Endometrial microvascular endothelial cells (primary cell): Measurements from ENCODE around the genes GOLGA6B and CCDC33.

DNA sequence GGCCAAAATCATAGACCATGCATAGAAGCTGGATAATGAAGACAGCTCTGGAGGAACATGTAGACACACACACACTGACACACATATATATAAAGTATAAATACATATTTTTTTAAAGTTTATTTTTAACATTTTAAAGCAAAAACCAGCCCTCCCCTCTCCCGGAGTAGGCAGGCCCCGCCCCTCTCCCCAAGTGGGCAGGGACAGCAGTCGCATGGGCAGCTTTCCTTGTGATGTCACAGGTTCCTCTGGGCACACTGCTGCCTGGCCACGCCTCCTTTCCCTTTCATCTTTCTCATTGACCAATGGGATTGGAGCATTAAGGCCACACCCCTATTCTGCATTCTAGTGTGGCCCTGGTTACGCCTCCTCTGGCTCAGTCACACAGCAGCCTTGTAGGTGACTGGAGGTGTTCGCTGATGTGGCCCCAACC is at the start of gene GOLGA6B:
Gene GOLGA6B, plus strand, starts transcription at position 379 of the 433 bp plus-strand sequence.
- RAMPAGE, long total RNA, result no peak

- RAMPAGE, long total RNA, result no peak
Observed at GRCh38 chr15:72758062-72758636, 25.4 kb downstream of the ADPGK start.

DNA sequence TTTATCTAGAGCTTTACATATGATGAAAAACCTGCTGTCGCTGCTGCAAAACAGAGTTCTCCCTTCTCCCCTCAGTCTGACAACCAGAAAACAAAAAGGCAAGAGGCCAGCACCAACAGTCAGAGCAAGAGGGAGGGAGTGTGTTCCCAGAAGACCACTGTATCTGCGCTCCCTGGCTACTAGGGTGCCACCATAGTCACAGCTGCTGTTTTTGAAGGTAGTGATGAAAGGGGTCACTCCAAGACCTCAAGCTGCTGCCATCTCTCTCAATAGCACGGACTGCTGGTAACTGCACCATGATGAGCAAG is 33.0 kb upstream of the NEO1 start:
- RAMPAGE, long total RNA, result no peak

GRCh38 chr15:73082395-73083419 is 30.4 kb downstream of the NEO1 start:
- RAMPAGE, long total RNA, result no peak

GRCh38 chr15:73181453-73182355 is 129.4 kb downstream of the NEO1 start:
- RAMPAGE, long total RNA, result no peak

- RAMPAGE, long total RNA, result no peak
Observed at GRCh38 chr15:73366828-73367436, 1.8 kb downstream of the HCN4 start.

- RAMPAGE, long total RNA, result no peak
Observed at GRCh38 chr15:73367463-73368111, 1.2 kb downstream of the HCN4 start.

- RAMPAGE, long total RNA, result no peak
Observed at GRCh38 chr15:73712657-73714051, 29.0 kb downstream of the CD276 start.

DNA sequence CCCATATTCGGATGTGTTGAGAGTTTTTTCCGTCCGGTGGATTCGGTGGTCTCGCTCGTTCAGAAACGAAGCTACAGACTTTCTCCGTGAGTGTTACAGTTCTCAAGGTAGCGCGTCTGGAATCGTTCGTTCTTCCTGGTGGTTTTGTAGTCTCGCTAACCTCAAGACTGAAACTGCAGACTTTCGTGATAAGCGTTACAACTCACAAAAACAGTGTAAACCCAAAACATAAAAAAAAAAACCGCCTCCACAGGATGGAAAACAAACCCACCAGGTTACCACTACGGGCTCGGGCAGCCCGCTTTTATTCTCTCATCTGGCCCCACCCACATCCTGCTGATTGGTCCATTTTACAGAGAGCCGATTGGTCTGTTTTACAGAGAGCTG is 21.7 kb downstream of the INSYN1 start:
- RAMPAGE, long total RNA, result no peak

DNA sequence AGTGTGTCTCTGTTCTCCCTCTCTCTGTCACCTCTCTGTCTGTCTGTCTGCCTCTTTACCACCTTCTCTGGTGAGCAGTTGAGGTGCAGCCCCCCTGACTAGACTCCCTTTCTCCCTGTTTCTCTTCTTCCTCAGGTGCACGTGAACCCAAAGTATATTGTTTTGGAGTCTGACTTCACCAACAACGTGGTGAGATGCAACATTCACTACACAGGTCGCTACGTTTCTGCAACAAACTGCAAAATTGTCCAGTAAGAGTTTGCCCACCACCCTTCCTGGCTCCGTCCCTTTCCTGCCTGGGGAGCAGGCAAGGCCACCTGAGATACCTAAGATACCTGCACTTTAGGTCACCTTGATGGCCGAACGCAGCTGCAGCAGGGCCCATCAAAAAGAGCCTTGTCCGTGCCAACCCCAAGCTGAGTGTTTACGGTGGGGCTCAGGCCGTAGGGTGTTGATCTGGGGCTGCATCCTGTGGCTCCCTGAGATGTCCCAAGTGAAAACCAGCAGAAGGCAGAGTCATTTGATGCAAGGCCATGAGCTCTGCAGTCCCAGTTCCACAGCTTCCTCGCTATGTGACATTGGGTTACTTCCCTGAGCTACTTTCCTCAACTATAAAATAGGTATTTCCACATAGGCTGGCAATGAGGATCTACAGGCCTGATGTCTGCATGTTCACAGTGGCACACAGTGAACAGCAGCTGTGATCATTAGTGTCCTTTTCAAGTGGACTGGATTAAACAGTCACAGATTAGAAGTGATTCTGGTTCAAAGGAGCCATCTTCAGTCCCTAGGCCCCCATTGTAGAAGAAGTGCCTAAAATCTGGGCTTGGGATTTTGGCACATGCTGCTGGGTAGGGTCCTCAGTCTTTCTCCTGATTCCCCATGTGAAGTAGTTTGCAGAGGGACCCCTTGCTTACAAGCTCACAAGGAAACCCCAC is 23.3 kb downstream of the LOXL1 start:
- RAMPAGE, long total RNA, result no peak

DNA sequence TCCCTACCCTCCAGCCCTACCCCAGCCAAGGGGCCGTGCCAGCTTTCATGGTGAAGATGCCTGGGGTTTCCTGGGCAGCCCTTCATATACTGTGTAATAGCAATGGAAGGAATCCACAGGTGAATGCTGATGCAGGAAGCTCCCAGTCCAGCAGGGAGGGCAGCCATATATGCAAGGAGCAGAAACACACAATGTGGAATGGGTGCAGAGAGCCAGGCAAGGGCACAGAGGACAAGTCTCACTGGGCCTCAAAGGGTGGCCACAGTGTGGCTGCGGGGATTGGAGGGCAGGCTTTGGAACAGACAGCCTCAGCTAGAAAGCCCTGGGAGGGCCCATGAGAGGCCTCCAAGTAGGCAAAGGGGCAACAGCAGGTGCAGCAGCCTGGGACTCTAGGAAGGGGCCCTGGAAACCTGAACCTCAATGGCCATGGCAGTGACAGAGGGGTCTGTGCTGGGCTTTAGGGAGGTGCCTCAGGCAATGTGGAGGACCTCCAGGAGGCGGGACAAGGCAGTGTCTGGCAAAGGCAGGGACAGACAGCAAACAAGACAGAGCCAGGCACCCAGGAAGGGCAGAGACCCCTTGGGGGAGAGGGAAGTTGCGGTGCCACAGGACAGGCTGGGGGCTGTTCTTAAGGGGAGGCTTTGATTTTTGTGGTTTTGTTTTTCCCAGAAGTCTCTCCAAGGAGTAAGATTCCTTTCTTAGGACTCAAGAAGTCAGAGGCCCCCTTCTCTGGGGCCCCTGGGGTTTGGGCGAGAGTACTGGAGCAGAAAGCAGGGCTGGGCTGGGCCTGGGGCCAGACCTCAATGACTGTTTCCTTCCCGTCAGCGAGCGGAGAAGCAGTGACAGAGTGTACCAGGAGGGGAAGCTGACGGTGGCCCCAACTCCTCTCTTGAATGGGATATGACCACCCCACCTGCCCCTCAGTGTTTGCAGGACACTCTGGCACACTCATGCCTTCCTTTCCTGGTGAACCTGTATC is 9.8 kb downstream of the STOML1 start:
- RAMPAGE, long total RNA, result no peak

GRCh38 chr15:73996948-73997346 is 2.4 kb downstream of the PML start:
- RAMPAGE, long total RNA, result no peak

DNA sequence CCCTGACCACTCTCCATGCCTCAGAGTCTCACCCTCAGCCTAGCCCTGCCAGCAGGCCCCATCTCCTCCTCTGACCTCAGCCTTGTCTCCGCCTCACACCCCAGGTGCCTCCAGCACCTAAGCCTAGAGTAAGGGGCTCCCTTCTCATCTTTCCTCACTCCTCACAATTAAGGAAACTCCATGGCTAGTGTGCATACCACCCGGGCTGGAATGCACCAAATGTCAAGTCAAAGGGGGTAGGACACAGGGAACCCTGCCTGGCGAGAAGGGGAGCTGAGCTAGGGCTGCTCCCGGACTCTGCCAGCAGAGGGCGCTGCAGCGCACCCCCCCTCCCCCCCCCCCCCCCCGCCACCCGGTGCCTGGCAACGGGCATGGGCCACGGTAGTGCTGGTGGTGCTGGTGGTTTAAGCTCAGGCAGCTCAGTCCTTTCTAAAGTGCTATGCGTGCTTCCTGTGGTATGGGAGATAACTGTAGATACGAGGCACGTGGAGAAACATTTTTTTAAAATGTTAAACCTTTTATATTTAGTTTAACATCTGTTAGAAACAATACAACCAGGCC is 34.0 kb downstream of the GOLGA6A start:
- RAMPAGE, long total RNA, result no peak

- RAMPAGE, long total RNA, result no peak
Observed at GRCh38 chr15:74053986-74054468, 28.3 kb downstream of the GOLGA6A start.

DNA sequence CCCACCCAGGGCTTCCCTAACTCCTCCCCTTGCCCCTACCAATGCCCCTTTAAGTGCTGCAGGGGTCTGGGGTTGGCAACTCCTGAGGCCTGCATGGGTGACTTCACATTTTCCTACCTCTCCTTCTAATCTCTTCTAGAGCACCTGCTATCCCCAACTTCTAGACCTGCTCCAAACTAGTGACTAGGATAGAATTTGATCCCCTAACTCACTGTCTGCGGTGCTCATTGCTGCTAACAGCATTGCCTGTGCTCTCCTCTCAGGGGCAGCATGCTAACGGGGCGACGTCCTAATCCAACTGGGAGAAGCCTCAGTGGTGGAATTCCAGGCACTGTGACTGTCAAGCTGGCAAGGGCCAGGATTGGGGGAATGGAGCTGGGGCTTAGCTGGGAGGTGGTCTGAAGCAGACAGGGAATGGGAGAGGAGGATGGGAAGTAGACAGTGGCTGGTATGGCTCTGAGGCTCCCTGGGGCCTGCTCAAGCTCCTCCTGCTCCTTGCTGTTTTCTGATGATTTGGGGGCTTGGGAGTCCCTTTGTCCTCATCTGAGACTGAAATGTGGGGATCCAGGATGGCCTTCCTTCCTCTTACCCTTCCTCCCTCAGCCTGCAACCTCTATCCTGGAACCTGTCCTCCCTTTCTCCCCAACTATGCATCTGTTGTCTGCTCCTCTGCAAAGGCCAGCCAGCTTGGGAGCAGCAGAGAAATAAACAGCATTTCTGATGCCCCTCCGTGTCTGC is 2.8 kb downstream of the ISLR start:
- RAMPAGE, long total RNA, result no peak

DNA sequence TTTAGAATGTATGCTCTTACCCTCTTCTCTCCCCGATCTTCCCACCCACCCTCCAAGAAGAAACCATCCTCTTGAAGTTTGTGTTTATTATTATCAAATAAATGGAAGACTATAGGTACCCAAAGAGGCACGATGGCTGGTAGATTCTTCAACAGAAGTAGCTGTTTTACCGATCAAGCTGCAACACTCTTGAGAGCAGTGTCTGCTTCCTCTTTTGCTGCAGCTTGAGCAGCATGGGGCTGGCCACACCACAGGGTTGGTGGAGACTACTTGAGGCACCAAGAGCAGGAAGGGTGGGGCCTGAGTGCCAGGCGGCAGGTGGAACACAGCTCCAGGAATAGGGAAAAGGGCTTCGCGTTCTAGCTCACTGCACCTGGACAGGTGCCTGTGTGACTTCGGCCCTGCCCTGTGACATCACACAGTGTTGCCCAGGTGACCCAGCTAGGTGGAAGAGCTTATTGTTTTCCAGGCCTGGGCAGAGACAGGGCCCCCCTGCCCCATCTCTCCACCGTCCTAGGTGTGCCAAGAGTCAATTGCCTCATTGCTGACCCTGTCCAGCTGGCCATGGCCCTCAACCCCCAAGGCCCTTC is at the start of gene CCDC33:
Gene CCDC33, plus strand, starts transcription at position 458 of the 590 bp plus-strand sequence.
- RAMPAGE, long total RNA, result no peak

DNA sequence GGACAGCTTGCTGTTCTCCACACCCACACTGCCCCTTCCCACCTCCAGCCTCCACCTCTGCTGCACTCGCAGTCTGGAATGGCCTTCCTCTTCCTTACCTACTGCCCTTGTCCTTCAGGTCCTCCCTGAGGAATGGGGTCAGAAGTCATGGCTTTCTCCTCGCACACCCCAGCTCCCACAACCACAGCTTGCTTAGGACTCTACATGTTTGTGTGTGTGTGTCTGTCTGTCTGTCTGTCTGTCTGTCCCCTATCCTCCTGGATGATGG is 40.5 kb downstream of the CCDC33 start:
- RAMPAGE, long total RNA, result no peak

GRCh38 chr15:74326590-74327266 is 40.7 kb downstream of the CYP11A1 start:
- RAMPAGE, long total RNA, result no peak

DNA sequence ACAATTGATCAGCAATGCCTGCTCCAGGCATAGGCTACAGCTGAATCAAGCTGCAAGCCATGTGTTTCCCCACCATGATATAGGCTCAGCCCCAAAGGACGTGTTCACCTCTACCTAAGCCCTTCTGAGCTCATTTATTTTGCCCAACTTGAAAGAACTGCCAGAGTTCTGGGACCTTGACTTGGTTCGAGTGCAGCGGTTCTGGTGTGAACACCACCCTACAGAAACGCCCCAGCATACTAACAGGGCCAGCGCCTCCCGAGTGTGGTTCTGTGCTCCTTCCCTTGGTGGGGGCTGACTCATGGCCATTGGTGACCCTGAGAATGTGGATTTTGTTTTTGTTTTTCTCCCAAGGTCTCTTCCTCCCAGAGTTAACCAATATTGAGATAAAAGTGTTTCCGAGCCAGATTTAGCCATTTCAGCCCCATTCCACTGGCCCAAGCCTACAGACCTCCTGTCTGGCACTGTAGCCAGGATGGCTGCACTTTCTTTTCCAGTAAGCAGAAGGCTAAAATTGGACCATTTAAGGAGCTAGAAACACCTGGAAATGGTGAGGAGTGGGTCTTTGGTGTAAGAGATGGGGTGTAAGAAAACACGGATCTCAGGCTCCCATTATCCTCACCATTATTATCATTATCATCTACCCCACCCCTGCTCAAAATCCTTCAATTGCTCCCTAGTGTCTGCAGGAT is 27.9 kb downstream of the SEMA7A start:
- RAMPAGE, long total RNA, result no peak

- RAMPAGE, long total RNA, result no peak
Observed at GRCh38 chr15:74625347-74625758, 9.7 kb downstream of the CLK3 start.